Parietal lobe (tissue), 2 donors: ENCODE measurements around a stretch of chr6.

GRCh38 chr6:159777313-159778309 lies 11.8 kb downstream of the TCP1 start:
- RAMPAGE, long total RNA, result no peak

DNA sequence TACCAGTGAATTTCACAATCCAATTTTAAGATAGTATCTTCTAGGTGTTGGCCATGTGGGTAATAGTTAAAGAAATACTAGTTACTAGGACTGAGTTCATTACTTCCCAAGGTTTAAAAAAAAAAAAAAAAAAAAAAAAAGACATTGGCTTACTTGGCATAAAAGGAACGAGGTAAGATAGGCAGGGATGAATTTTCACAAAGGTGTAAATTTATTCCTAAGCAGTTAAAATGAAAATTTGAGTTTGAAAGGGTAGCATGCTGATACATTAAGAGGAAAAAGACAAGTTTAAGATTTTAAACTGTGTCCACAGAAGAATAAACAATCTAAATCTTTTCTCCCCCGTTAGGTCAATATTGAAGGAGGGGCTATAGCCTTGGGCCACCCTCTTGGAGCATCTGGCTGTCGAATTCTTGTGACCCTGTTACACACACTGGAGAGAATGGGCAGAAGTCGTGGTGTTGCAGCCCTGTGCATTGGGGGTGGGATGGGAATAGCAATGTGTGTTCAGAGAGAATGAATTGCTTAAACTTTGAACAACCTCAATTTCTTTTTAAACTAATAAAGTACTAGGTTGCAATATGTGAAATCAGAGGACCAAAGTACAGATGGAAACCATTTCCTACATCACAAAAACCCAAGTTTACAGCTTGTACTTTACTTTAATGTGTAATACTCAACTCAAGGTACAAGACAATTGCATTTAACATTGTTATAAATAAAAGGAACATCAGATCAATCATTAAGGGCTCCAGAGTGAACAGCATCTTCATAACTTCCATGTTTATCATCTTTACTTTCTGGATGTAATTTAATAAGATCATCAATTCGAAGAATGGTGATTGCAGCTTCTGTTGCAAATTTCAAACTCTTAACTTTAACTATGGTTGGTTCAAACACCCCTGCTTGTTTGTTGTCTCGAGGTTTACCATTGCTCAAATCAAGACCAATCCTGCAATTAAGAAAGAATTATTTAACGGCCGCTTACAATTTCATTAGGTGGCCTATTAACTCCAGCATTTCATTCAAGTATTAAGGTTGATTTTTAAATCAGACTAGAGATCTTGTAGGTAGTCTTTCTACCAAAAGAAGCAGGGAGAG lies 10.7 kb downstream of the TCP1 start:
- RAMPAGE, long total RNA, result no peak

DNA sequence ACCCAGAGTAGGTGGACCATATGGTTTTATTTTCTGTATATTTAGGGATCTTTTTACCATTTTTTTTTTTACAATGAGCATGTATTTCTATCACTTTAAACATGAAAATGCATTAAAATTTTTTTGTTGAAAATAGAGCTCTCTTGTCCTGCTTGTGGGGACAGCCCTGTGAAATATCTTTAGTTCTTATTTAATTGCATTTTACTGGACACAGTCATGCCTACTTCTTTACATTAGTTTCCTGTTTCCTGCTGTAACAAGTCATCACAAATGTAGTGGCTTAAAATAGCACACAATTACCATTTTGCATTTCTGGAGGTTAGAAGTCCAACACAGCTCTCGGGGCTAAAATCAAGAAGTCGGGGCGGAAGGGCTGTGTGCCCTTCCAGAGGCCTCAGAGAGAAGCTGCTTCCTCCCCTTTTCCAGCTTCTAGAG lies 29.4 kb downstream of the PNLDC1 start:
- RAMPAGE, long total RNA, result no peak

GRCh38 chr6:159942770-159943775 lies 25.8 kb upstream of the IGF2R start:
- RAMPAGE, long total RNA, result no peak

DNA sequence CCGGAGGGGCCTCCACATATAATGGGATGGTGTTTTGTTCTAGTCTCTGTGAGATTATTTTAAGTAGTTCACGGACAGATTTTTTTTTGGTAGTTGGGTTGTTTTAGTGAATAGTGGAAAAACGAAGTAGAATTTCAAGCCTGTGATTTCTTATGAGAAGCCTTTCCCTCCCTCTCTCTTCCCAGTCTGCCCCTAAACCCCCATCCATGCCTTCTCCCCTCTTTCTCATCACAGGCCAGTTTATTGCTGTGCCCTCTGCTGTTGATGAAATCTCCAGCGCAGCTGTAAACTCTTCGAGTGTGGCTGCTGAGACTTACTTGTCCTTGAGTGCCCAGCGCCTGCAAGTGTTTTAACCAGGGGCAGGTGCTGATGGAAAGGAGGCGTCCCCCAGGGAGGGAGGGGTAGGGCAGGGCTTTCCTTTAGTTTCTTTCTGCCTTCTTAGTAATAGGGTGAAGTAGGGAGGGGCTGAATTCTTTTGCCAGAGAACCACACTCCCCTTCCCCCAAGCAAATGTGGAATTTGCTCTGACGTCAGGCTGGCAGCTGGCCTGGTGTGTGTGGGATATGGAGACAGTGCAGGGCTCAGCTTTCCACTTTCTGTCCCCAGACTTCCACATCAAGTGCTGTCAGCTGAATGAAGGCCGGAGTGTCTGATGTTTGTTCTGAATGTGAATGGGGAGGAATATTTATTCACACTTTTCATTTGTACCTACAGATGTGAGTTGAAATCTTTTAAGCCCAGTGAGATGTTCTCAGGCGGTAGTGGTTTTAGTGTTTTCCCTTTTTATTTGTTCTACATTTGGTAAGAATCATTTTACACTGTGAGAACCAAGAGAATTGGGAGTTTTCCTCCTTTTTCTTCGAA lies 61.2 kb downstream of the IGF2R start:
- RAMPAGE, long total RNA, result no peak

- RAMPAGE, long total RNA, result no peak
Observed at GRCh38 chr6:160055490-160056282, 65.9 kb upstream of the SLC22A1 start.

- RAMPAGE, long total RNA, result no peak
Observed at GRCh38 chr6:160068137-160068794, 53.3 kb upstream of the SLC22A1 start.

GRCh38 chr6:160077970-160078649 lies 43.5 kb upstream of the SLC22A1 start:
- RAMPAGE, long total RNA, result no peak

- RAMPAGE, long total RNA, result no peak
Observed at GRCh38 chr6:160084872-160085662, 36.5 kb upstream of the SLC22A1 start.

DNA sequence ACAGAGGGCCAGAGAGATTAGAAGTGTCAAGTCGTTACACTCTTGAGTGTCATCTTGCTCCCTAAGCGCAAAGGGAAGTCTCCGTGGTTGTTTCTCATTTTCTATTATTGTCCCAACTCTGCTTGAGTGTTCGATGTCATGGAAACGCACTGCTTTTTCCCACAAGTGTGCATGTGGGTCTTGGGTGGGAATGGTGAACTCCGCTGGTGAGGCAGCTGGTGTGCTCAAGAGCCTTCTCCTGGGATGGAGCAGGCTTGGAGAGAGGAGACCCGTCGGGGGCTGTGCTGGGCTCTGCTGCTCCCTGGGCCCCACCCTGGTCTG lies 20.0 kb upstream of the SLC22A1 start:
- RAMPAGE, long total RNA, result no peak

GRCh38 chr6:160124793-160125402 lies 3.3 kb downstream of the SLC22A1 start:
- RAMPAGE, long total RNA, result no peak

DNA sequence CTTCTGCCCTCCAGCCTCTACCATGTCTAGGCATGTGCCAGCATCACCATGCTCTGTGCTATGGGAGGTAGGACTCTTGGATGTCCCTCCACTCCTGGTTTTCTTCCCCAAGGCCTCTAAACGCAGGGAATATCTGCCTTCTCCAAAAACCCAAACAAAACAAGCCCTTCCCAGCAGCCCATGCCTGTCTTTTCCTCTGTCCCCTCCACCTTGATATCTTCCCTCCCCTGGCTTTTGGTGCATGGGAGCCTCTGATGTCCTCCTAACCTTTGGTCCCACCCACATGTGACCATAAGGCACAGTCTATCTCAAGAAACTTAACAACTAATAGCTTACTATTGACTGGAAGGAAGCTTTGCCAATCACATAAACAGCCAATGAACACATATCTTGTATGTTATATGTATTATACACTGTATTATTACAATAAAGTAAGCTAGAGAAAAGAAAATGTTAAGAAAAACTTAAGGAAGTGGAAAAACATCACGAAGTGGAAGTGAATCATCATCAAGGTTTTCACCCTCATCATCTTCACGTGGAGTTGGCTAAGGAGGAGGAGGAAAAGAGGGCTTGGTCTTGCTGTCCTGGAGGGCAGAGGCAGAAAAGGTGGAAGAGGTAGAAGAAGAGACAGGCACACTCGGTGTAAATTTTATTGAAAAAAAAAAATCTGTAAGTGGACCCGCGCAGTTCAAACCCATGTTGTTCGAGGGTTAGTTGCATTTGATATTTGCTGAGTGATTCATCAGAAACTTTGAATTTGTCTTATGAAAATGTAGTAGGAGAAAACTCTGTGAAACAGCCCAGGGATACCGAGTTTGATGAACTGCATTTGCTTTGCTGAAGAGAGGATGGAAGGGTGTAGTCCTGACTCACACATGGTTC lies 7.8 kb downstream of the SLC22A1 start:
- RAMPAGE, long total RNA, result no peak

DNA sequence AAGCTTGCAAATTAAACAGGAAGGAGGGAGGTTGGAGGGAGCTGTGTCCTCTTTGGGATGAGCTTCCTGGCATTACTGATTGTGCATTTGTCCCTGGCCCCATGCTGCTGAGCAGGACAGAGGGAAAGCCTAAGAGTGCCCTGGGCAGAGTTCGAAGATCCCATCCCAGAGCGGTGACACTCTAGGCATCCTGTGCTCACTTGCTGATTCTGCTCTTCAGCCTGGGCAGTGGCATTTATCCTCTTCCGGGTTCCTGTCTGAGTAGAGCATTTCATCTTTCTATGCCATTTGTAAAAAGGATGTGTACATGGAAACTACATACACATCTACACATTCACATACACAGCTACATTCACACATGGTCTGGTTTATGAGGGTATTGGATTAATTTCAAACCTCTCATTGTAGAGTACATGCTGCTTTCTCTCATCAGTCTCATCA lies 40.6 kb downstream of the SLC22A1 start:
- RAMPAGE, long total RNA, result no peak

DNA sequence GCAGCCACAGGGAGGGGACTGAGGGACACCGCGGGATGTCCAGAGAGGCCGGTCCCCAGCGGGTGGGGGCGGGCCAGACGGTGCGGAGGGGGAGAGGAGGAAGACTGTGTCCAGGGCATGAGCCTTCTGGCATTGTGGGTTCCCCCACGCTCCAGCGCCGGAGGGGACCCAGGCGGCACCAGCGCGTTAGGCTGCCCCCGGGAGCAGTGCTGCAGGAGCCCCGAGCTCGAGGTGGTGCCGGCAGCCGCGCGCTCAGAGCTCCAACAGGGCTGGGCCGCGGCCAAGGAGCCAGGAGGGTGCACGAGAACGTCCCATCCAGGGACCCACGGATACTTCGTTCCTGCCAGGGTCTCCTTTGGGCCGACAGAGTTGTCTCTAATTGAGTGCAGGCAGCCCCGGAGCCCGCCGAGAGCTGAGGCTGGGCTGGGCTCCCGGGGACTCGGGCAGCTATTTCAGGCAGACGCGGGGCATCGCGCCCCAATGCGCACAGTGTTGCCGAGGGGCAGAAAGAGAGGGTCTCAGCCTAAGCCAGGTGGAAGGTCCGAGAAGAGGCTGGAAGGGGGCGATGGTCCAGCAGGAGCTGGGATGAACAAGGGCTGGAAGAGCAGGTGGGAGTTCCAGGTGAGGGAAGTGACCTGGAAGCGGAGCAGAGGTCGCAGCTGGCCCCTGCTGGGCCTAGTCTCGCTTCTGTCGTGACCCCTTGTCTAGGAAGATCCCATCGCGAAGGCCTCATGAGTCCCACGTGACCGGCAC lies 14.6 kb downstream of the SLC22A3 start:
- RAMPAGE, long total RNA, result no peak

DNA sequence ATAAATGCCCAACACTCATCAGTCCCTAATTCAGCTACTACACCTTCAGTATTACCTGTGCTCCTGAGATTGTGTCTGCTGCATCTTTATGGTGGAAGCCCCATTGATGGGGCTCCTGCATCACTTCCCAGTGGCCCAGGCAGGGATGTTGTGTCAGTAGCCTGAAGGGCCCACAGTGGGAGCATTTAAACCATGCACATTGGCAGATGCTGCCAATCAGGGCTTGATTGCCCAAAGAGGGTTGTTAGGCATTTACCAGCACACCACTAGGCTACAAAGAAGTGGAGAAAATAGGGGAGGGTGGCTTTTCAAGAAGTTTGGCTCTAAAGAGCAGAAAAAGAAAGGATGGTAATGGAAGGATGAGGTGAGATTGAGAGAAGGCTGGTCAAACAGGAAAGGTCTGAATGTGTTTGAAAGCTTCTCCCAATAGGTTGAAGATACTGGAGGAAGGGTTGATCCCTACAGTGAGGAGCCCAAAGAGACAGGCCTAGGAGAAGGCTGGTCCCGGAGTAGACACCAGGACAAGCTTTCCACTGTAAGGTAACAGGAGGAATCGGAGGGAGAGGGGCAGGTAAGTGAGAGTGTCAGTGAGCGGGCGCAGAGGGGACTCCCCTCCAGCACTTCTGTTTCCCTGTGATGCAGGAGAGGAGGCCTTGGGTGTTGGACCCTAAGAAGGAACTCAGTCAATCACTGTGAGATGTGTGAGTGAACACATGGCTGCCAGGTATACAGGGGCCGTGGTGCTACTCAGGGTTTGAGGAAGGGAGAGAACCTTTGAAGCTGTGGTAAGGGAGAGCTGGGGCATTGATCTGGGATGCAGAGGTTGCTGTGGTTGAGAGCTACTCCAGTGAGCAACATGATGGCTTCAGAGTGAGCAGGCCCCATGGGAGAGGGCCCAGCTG lies 98.8 kb downstream of the SLC22A3 start:
- RAMPAGE, long total RNA, result no peak

- RAMPAGE, long total RNA, result no peak
Observed at GRCh38 chr6:160661158-160661667, 2.9 kb downstream of the LPA start.

DNA sequence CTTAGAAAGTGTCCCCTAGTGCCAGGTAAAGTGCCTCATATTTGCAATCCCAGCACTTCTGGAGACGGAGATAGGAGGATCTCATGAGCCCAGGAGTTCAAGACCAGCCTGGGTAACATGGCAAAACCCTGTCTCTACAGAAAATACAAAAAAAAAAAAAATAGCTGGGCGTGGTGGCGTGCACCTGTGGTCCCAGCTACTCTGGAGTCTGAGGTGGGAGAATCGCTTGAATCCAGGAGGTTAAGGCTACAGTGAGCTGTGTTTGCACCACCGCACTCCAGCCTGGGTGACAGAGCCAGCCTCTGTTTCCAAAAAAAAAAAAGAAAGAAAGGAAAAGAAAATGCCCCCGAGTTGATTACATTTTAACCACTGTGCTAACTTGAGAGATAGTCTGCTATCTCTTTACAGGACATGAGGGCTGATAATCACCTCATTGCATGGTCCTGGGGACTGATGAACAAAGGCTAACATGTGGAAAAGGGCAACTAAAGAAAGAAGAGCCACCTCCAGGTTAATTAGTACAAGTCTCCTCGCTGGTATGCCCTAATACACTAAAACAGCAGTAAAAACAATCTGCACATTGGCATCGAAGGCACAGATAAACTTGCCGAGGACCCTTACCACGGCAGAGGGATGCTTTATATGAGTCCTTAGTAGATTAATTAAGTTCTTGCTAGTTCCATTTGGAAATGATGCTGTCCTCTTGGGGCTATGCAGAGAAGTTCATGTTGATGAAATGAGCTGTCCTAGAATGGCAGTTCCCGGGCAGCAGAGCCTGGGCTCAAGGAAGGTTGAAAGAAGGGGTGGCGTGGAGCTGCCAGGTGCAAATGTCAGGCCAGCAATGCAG lies 4.2 kb upstream of the PLG start:
- RAMPAGE, long total RNA, result no peak

- RAMPAGE, long total RNA, result no peak
Observed at GRCh38 chr6:160737716-160738465, 35.8 kb downstream of the PLG start.

DNA sequence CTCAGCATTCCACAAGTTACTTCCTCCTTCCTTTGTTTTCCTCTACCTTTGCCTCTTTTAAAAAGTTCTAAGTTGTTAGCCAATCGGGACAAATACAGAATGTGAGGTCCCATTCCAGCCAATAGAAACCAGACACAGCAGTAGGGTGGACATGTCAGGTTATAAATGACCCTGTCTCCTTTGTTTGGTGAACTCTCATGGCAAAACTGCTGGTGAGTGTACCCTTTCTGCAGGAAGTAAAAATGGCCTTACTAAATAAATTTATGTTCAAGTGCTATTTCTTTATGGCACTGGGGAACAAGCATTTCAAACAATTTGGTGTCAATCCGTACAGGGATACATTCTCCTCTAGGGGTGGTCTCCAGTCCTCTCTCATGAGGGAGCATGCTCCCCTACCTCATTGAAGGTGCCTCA lies 86.3 kb downstream of the PLG start:
- RAMPAGE, long total RNA, result no peak

GRCh38 chr6:160992742-160993234 lies 1.2 kb downstream of the MAP3K4 start:
- RAMPAGE, long total RNA, result no peak